Neutrophil (primary cell): ENCODE results near the genes TECPR1 and CYP3A5.

DNA sequence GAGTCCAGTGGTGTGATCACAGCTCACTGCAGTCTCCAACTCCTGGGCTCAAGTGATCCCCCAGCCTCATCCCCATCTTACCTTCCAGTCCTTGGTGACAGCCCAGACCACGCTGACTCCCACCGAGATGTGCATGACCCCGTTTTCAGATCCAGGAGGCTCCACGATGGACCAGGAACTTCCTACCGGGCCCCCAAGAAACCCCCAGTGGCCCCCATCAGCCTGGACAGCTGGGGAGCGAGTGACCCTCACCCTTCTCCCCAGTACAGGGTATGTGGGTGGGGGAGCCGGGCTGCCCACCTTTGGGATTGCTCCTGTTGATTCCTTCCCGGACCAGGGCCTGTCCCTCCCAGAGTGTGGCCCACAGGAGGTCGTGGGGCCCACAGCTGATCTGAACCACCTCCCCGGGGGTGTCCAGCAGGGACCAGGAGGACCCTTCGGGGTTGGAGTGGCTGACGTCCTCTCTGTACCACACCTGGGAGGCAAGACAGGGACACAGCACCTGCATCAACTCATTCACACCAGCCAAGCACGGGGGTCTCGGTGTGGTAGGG is 11.2 kb downstream of the TECPR1 start:
- PRO-cap: no peak

DNA sequence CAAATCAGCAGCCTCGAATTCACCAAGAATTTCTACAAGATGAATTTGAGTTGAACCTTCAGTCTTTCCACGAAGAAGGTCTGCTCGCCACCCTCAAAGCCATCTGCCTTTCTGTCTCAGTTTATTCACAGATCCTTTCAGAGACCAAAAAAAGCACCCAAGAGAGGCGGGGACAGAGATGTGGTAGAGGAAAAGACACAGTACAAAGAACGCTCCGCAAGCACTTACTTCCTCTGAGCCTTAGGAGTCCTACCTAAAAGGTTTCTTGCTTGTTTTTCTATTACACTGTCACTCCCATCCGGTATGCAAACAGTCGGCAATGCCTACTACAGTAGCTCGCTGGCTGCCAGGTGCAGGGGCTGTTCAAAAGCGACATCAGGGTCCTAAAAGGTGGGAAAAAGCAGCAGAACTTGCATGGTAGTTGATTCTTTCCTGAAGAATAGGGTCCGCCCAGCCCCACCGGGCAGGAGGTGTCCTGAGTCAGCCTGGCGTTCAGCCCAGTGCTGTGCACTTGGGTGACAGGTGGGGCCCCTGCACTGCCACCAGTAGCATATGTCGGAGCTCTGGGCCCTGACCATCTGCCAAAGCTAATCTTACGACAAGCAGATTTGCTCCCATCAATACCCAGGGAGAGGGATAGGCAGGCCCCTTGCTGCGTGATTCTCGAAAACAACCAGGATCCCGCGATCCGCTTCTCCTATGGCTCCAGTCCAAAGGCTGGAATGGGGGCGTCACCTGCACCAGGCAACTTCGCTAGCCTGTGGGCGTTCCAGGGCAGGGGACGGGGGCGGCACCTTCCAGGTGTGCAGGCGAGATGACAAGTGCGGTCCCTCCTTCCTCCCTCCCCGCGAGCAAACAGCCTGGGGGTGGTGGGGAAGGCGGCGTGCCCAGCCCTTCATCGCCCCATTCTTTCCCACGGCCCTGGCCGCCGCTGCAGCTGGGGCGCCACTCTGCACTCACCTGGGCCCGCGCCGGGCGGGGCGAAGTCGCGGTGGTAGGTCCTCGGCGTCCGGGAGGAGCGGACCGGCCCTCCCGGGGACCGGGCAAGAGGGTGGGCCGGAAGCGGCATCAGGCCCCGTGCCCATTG is at the start of gene TECPR1:
TSS of gene TECPR1 (minus strand) at position 1,067 of the 1,087 bp plus-strand sequence.
- PRO-cap: bidirectional peak, plus-strand start outside the sequence, minus-strand start at position 1,014 of the sequence

DNA sequence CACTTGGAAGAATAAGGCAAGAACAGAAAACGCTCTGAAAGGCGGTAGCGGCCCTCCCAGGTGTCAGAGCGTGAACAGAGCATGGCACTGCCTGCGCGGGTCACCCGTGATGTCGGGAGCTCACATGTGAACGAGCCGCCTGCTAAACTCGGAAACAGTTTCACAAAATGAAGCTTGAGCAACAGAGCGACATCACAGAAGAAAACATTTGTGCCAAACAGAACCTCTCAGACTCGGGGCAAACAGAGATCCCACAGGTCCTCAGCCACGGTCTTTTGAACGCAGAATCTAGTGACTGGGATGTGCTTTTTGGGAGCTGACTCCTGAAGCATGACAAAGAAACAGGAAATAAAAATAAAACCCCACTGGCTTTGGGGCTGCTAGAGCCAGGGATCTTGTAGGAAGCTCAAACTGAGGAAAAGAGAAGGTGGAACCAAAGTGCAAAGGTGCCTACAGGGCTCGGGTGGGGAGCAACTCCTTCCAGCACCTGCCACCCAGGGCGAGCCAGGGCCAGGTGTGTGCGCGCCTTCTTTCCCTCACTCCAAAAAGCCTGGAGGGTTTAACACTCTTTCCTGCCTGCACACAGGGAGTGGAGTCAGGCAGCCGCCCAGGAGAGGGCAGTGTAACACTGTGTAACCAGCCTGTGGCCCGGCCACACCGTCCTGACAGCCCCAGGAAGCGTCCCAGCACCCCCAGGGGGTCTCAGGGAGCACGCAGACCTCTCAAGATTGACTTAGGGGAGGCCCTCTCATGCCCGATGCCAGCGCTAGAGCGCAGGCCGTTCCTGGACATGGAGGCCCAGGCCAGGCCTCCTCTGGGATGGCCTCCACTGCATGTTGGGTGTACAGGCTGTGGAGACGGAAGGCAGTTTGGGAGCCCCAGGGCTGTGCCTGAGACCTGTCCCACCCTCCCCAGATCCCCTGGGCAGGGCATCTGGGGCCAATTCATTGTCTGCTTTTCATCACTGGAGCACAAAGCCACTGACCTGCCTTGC is 13.2 kb downstream of the BRI3 start:
- PRO-cap: no peak

DNA sequence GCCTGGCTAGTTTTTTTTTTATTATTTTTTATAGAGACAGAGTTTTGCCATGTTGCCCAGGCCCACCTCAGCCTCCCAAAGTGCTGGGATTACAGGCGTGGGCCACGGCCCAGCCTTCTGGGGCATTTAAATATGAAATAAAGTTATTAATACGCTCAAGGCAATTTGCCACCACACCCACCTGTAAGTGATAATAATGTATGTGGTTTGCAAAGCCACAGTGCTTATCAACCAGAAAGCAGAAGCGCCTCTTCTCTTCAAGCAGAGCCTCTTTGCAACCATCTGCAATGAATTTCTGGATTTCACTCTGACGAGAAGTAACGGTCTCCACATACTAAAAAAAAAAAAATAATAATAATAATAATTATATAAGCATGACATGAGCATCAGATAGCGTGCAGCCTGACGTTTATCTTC is 33.8 kb downstream of the BRI3 start:
- PRO-cap: no peak

DNA sequence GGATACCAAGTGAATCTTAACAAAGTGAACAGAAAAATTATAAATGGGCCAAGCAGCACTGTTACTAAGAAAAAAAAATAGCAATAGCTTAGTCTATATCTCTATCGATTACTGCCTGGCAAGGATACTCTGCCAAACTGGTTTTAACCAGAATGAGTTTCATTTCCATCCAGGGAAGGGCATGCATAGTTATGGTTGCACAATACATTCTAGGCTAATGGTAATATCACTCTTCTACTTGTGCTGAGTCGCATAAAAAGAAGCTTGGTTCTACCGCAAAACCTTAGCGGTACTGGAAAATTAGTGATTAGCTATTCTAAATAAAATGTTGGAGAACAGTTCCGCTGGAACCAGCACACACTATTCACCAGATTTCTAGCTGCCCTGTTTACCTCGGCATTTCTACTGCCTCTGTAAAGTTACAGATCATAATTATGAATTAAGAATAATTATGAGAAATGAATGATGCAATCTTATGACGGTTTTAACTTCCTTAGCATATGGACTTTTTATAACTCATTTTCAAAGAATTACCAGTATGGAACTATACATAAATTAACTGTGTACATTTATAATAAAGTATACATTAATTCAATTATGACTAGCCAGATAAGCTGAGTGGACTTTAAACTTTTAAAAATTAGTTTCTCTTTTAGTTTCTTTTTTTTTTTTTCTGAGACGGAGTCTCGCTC is 29.6 kb downstream of the BAIAP2L1 start:
- PRO-cap: no peak

- PRO-cap: no peak
These were observed 47.3 kb upstream of the NPTX2 start for GRCh38 chr7:98569515-98570503.

- PRO-cap: no peak
These were observed 755 bp upstream of the NPTX2 start for GRCh38 chr7:98616232-98616828.

- PRO-cap: no peak
These were observed 25.1 kb downstream of the NPTX2 start for GRCh38 chr7:98642053-98642752.

DNA sequence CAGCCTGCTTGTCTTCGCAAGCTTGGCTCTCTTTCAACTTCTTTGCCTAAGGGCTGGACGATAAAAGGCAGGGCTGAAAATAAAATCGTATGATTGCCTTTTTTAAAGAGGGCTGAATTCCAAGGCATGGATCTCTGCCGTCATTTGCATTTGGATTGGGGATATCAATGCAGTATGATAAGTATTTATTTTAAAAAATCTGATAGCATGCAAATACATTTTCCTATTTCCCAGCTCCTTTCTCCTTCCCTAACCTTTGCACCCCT is 80.5 kb downstream of the NPTX2 start:
- PRO-cap: no peak

GRCh38 chr7:98930362-98931914 is 52.6 kb downstream of the TRRAP start:
- PRO-cap: no peak

DNA sequence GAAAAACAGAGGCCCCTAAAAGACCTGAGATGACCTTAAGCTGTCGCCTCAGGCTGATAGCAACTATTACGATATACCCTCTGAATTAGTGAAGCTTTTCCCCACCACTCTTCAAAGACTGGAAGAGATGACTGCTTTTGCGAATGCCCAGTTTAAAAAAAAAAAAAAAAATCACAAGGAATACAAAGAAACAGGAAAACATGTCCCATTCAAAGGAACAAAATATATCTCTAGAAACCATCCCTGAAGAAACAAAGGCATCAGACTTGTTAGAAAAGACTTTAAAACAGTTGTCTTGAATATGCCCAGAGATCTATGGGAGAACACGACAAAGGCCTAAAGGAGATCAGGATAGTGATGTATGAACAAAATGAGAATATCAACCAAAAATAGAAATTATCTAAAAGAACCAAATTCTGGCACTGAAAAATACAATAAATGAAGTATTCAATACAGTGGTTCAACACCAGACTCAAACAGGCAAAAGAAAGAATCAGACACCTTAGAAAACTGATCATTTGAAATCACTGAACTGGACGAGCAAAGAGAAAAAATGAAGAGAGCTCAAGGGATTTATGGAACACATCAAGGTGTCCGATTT is 120.9 kb downstream of the SMURF1 start:
- PRO-cap: no peak

- PRO-cap: no peak
These were observed 37.3 kb downstream of the SMURF1 start for GRCh38 chr7:99106308-99107245.

GRCh38 chr7:99107359-99107814 is 36.5 kb downstream of the SMURF1 start:
- PRO-cap: no peak

- PRO-cap: no peak
These were observed 17.1 kb downstream of the SMURF1 start for GRCh38 chr7:99126642-99127351.

DNA sequence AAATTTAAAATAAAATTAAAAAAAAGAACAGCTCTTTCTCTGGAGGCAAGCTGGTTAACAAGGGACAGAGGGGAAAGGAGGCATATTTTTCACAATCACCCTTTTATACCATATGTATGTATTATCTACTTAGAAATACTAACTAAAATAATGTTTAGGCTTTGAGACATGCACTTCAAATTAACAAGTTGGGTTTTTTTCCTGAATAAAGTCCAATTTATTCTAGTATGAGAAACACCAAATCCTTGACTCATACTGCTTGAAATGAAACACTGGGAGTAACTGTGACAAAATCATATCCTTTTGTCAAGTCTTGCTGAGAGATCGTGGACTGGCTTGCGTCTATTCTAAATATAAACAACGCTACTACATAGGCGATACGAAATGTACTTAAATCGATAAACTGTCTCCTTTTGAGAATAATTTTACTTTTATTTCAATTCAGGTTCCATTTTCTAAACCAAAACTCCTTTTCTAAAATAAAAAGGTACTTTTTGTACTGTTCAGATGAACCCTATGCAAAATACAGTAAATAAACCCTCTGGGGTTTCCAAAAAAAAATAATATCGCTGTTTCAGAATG is 16.3 kb downstream of the SMURF1 start:
- PRO-cap: no peak

DNA sequence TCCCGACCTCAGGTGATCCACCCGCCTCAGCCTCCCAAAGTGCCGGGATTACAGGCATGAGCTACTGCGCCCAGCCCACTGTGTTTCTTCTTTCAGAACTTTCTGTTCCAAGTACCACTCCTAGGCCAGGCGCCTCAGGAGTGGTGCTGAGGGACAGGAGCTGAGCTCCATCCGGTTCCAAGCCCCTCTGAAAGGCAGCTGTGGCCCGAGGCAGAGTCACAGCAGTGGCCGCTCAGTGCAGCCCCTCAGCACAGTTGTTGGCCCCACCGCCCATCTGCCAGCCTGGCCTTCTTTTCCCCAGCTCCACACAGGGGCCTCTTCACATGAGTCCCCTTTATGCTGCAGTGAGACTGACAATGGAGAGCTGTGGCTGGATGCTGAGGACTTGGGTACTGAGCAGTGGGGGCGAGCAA is 9.4 kb downstream of the BUD31 start:
- PRO-cap: no peak

GRCh38 chr7:99450628-99451362 is 12.1 kb downstream of the CPSF4 start:
- PRO-cap: no peak

GRCh38 chr7:99679806-99680228 is at the start of gene CYP3A5:
Gene CYP3A5 (minus strand): TSS chr7:99679996.
- PRO-cap: no peak

DNA sequence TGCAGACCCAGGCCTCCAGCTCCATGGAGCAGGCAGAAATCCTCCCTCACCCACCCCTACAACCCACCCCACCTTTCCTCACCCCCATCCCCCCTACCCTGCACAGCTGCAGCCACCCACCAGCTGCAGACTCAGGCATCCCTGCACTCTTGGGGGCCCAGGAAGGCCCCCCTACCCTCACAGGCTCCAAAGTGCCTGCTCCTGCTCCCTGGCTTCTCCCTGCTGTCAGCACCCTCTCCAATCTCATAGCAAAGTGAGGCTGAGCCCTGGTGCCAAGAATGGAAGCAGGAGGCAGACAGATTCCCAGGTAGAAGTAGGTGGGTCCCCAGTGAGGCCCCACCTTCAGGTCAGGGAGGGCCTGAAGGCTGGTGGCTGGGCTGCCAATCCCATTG is 4.8 kb upstream of the CYP3A43 start:
- PRO-cap: no peak

- PRO-cap: no peak
These were observed 921 bp upstream of the CYP3A43 start for GRCh38 chr7:99826700-99827484.